ENCODE measurements around a stretch of chr5.

- RRBS: no CpG with 5 or more reads among the region's 11 CpGs
Observed at GRCh38 chr5:66742039-66742524, 145.9 kb downstream of the MAST4 start.

- RRBS: no CpG with 5 or more reads among the region's 3 CpGs
Observed at GRCh38 chr5:67031680-67032186, 164.9 kb downstream of the CD180 start.

DNA sequence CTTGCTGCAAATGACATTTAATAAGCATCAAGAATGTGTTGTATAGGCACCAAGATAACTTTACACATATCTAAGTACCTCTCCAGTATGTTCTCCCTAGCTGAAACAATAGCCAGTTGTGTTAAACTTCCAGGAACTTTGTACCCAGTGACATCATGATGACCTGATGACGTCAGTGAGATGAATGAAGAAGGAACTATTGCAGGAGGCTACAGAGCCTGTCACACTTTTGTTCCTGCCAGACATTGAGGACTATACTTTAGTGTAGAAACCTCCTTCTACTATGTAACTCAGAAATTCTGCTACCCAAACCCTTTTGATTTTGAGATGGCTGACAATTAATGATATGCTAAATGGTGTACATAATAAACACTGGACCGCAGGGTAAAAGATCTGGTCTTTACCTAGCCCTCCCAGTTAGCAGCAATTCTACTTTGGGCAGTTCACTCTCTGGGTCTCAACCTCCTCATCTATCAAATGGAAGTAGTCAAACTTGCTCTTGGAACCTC lies 129.7 kb downstream of the CD180 start:
- RRBS: no CpG with 5 or more reads among the region's 2 CpGs

- RRBS: 80% methylated on average over 1 of the region's 6 CpGs
Observed at GRCh38 chr5:67162604-67163220, 33.9 kb downstream of the CD180 start.

DNA sequence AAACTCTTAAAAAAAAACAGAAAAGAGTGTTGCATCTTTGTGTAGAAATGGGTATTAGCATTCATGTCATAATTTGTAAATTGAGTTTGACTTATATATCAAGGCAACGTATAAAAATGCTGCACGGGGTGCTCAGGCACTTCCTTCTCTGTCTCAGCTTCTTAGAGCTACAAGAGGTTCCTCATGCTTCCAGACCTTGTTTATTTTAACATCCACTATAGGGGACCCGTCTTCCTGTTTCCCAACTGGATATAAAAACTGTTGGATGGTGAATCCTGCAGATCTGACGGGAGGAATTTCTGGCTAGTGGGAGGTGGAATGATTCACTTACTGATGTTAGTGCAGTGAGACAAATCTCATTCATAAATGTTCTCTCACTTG lies 108.0 kb upstream of the CD180 start:
- RRBS: no CpG with 5 or more reads among the region's 4 CpGs

DNA sequence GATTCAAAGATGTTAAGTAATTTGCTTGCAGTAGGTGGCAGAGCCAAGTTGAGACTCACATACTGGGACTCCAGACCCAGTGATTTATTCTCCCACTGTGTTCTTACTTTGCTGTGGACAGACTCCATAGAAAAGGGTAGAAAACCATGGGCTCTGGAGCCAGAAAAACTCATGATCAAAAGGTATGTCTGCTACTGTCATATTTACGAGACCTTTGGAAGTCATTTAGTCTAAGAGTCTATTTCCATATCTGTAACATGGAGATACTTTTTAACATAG lies 181.9 kb upstream of the CD180 start:
- RRBS: no CpG with 5 or more reads among the region's 1 CpG

DNA sequence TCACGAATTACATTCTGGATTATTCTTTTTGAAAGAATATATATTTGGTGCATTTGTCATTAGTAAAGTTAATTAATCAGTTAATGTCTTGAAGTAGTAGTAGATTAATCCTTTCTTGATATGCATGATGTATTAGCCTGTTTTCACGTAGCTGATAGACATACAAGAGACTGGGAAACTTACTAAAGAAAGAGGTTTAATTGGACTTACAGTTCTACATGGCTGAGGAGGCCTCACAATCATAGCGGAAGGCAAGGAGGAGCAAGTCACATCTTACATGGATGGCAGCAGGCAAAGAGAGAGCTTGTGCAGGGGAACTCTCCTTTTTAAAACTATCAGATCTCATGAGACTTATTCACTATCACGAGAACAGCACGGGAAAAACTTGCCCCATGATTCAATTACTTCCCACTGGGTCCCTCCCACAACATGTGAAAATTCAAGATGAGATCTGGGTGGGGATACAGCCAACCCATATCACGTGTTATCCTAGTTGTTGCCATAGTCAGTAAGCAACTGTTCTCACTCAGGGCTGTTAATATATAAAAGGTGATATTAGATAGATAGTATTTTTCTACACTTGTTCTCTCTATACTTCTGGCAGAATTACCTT lies 417.1 kb upstream of the PIK3R1 start:
- RRBS: no CpG with 5 or more reads among the region's 6 CpGs

DNA sequence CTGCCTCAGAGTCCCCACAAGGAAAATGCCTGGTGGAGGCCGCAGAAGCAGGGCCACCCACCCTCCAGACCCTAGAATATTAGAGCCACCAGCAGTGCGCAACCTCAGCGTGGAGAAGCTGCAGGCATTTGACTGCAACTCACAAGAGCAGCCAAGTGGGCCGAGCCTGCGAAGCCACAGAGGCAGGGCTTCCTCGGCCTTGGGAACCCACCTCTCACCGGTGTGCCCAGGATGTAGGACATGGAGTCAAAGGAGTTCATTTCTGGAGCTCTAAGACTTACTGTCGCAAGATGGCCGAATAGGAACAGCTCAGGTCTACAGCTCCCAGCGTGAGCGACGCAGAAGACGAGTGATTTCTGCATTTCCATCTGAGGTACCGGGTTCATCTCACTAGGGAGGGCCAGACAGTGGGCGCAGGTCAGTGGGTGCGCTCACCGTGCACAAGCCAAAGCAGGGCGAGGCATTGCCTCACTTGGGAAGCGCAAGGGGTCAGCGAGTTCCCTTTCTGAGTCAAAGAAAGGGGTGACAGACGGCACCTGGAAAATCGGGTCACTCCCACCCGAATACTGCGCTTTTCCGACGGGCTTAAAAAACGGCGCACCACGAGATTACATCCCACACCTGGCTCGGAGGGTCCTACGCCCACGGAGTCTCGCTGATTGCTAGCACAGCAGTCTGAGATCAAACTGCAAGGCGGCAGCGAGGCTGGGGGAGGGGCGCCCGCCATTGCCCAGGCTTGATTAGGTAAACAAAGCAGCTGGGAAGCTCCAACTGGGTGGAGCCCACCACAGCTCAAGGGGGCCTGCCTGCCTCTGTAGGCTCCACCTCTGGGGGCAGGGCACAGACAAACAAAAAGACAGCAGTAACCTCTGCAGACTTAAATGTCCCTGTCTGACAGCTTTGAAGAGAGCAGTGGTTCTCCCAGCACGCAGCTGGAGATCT lies 397.6 kb upstream of the PIK3R1 start:
- RRBS: no CpG with 5 or more reads among the region's 38 CpGs

DNA sequence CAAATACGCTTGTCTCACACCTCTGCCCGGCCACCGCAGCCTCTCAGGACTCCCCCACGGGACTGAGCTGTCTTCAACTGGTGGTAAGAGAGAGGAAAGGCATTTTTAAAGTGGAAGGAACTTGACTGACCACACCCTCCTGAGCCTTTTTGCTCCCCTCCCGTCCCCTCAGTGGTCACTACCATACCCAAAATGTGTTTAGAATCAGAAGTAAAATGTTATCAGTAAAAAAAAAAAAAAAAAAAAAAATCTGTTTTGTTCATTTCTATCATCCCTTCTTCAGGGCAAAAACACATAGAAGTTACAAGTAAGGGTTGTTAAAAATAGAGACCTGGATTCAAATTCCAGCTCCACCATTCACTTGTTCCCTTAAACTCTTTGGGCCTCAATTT lies 174.1 kb upstream of the PIK3R1 start:
- RRBS: no CpG with 5 or more reads among the region's 5 CpGs

GRCh38 chr5:68216370-68216862 lies 860 bp downstream of the PIK3R1 start:
- RRBS: 2% methylated on average over 15 of the region's 30 CpGs

- RRBS: no CpG with 5 or more reads among the region's 7 CpGs
Observed at GRCh38 chr5:68237723-68238756, 22.5 kb downstream of the PIK3R1 start.

GRCh38 chr5:68289017-68289224 lies 73.4 kb downstream of the PIK3R1 start:
- RRBS: no CpG with 5 or more reads among the region's 6 CpGs

GRCh38 chr5:68297135-68297840 lies 81.7 kb downstream of the PIK3R1 start:
- RRBS: no CpG with 5 or more reads among the region's 9 CpGs

DNA sequence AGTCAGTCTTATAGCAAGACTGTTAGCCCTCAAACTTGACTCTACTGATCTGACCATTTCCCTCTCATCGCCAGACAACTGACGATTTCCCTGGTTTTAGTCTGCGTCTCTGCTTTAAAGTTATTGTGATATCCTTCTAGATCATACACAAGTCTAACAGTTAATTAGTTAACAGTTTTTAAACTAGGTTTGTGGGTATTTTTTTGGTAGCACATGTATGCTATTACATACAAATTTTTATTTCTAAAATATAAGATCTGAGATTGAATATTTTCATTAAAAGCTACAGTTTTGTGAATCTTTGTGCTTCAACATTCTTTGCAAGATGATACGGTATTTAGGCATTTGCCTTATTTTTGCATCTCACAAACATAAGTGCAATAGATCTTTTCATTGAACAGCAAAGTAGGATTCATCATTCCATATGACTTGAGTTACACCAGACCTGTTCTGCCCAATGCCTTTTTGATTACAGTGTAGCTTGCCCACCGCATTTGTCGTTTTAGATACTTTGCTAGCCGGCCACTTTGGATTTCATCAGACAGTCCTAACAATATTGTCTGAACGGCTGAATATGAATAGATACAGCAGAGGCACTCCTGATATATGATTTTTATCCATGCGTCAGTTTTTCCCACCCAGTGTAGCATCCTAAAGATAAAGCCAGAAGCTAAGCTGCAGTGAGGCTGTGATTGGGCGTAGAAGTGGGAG lies 84.4 kb downstream of the PIK3R1 start:
- RRBS: no CpG with 5 or more reads among the region's 10 CpGs

DNA sequence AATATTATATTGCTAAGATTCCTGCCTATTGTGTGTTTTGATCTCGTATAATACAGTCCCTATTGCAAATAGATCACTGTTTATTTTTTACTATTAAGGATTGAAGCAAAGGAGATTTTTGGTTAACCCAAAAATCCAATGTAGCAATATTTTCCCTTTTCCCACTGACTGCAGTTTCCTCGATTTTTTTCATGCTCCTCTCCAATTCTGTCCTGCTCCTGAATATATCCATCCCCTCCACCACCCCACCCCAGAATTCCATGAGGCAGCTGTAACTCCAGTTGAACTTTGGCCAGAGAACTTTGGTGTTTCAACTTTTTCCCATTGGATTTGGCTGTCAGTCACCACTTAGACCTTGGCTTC lies 261.1 kb downstream of the PIK3R1 start:
- RRBS: no CpG with 5 or more reads among the region's 2 CpGs

- RRBS: no CpG with 5 or more reads among the region's 16 CpGs
Observed at GRCh38 chr5:68533861-68535024, 318.7 kb downstream of the PIK3R1 start.

DNA sequence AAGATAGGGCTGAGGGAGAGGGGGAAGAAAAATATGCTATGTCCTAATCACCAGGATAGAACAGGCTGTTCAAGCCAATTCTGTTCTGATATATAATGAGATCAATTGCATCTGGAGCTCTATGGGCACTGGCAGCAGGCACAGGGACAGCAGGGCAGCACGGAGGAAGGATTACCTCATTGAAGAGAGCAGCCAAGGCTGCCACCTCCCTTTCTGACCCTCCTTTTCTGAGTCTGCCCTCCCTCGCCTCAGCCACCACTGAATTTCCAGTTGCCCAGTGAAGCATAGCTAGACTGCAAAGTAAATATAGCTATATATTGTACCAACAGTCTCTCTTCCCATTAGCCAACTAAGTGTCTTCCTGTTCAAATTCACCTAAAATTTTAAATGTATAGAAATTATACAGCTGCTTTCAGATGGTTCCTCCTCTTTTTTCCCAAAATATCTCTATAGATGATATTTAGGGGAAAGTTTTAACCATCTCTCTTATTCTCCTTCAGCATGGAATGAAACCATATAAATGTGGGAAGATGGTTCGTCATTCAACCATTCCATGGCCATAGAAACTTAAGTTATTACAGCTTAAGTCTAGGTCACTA lies 378.0 kb downstream of the PIK3R1 start:
- RRBS: no CpG with 5 or more reads among the region's 3 CpGs

DNA sequence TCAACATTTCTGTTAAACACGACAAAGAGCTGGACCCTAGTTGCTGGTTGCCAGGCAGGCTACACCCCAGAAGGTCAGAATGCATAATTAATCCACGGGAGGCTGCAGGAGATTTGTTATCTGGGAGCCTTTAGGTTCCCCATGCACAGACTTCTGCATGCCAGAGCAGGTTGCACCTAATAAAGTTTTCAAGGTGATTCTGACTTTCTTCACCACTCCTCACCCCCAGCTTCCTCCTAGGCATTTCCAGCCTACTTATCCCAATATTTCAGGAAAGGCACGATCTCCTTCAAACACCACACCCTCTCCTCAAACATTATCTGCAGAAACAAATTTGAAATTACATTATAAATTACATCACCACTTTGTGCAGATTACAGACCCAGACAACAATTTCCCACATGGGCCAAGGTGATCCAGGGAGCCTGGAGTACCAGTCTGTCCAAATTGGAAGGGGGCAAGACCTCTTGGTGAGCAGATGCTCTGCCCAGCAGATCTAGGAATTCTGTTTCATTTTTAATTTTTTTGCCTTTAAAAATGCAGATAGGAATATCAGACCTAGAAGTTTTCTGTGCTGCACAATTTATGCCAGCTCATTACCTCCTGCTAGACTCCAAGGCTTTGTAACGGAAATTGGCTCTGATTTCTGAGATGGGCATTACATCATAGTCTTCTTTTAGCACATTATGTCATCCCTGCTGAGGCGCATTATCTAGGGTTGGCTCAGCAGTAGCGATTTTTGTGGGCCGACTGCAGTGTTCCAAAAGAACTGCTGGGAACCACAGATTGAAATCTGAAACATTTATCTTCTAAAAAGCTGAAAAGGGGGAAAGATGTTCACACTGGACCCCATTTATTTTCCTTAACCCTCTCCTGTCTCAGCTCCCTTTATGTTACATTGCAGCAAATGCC lies 363.3 kb upstream of the SLC30A5 start:
- RRBS: no CpG with 5 or more reads among the region's 7 CpGs